ENCODE data around the gene PILRA.

- PRO-cap: no peak
Measured at GRCh38 chr7:100373090-100373746, at the start of gene PILRA. TSS of gene PILRA (plus strand) at chr7:100373487.

DNA sequence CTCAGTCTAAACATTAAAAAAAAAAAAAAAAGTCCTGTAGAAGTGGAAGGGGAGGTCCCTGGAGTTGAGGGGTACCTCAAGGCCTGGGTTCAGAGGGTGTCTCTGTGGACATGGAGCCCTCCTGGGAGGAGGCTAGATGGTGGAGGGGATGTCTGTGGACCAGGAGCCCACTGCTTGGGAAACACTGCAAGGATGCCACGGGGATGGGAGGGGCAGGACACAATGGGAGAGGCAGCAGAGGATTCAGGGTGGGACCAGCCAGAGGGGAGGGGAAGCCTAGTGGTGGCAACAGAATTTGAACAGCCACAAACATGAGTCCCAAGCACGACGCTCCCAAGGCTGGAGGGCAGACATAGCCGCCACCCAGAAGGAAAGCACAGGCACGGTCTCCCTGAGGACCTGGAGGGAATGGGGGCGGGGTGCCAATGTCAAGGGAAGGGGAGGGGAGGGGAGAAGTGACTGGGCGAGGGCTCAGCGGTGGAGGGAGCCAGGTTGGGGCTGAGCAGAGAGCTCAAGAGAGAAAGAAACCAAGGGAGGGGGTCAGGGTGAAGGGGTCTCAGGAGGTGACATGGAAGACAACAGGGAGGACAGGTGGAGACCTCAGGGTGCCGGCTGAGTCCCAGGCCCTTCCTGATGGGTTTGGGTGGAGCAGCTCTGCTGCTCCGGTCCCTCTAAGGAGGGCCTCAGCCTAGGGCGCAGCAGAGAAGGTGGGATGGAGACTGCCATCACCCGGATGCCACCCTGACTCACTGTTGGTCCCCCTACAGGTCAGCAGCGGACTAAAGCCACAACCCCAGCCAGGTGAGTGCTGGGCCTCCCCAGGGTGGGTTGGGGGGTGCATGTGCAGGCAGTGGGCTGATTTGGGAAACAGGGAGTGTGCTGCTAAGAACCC lies 24.1 kb downstream of the PILRA start:
- PRO-cap: no peak

DNA sequence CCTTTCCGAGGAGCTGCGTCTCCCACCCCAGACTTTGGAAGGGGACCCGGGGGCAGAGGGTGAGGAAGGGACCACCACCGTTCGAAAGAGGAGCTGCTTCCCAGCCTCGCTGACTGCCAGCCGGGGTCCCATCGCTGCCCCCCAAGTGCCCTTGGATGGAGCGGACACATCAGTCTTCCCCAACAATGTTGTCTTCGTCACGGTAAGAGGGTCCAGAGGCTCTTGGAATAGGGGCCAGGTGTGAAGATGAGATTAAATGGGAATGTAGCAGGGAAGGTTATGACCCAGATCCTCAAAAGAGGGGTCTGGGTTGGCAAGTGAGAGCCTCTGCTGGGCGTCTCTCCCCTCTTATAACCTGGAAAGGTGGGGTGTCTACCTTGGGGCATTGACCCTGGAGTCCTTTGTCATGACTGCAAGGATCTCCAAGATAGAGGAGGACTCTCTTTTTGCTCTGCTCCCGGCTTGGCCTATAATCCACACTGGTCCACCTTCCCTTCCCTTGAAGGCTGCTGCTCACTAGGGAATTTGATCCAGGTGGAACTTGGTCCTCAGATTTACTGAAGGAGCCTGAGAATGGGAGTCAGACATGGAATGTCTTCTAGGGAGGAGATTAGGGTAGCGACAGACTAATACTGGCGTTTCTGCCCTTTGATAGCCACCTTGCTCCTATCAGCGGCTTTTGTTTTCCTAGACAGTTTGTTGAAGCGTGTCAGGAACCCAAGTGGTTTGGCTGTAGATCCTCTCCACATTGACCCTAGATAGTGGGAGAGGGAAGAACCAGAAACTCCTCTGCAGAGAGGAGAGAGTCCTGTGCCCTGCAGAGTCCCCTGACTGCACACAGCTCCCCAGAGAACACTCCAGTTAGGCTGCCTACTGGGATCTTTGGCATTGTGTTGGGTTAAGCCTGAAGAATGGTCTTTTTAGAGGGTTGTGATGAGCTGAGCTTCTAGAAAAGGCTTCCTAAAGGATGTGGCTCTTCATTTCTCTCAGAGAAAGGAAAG lies 2.2 kb downstream of the MEPCE start:
- PRO-cap: no peak

- PRO-cap: no peak
Measured at GRCh38 chr7:100437141-100437474, 811 bp upstream of the PPP1R35 start.

GRCh38 chr7:100544382-100545460 lies 5.7 kb downstream of the AGFG2 start:
- PRO-cap: bidirectional peak, plus-strand start at chr7:100545179, minus-strand start at chr7:100545098

DNA sequence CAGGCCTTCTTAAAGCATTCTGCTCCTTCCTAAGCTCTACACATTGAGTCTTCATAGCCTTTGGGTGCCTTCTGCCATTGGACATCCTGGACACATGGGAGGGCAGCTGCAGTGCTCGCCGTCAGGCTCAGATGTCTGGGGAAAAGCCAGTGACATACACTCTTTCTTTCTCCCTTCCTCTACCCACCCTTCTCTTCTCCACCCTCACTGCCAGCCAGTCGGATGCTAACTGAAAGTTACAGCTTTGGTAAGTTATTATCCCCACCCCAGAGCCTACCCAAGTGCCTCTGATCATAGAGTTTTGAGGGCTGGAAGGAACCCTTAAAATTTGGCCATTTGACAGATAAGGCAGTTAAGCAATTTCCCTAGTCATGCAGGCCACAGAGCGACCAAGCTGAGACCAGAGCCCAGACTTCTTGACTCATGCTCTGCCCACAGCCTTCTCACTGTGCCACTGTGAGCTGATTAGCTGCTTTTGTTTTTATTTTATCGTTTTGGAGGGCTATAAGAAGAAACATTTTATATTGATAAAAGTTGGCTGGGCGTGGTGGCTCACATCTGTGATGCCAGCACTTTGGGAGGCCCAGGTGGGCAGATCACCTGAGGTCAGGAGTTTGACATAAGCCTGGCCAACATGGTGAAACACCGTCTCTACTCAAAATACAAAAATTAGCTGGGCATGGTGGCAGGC lies 17.2 kb downstream of the SAP25 start:
- PRO-cap: no peak

GRCh38 chr7:100563304-100563832 lies 10.3 kb downstream of the SAP25 start:
- PRO-cap: no peak

GRCh38 chr7:100565496-100565813 lies 8.2 kb downstream of the SAP25 start:
- PRO-cap: no peak

- PRO-cap: no peak
Measured at GRCh38 chr7:100580946-100581829, 4.7 kb downstream of the LRCH4 start.

DNA sequence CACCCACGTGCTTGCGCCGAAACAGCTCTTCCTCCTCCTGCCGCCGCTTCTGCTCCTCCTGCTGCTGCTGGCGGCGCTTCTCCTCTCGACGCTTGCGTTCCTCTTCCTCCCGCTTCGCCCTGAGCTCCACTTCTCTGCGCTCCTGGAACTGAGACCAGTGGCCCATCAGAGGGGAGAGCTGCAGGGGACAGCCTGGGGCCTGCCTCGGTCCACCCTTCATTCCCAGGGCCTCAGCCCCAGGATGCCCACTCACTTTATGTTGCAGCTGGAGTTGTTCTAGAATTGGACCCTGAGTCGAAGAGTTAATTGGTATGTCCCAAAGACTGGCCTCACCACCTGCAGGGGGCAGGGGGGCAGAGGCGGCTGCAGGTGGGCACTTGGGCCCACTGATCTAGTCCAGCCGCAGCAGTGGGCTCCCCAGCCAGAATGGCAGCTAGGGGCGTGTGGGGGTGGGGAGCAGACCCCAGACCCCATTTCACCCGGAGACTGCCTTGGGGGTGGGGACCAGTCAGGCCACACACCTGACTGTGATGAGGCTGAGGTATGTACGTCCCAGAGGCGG lies 9.8 kb downstream of the GNB2 start:
- PRO-cap: no peak

GRCh38 chr7:100685850-100686546 lies 8.1 kb downstream of the GIGYF1 start:
- PRO-cap: no peak

GRCh38 chr7:100705168-100705803 lies 635 bp upstream of the POP7 start:
- PRO-cap: unidirectional peak, plus-strand start at chr7:100705445

DNA sequence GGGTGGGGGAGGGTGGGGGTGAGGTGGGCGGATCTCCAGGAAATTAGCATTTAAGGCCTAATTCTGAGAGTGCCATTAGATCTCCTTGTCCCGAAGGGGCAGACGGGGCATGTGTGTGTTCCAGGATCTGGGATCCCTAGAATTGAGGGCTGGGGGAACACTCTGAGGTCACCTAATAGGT lies 9.4 kb upstream of the EPHB4 start:
- PRO-cap: no peak

DNA sequence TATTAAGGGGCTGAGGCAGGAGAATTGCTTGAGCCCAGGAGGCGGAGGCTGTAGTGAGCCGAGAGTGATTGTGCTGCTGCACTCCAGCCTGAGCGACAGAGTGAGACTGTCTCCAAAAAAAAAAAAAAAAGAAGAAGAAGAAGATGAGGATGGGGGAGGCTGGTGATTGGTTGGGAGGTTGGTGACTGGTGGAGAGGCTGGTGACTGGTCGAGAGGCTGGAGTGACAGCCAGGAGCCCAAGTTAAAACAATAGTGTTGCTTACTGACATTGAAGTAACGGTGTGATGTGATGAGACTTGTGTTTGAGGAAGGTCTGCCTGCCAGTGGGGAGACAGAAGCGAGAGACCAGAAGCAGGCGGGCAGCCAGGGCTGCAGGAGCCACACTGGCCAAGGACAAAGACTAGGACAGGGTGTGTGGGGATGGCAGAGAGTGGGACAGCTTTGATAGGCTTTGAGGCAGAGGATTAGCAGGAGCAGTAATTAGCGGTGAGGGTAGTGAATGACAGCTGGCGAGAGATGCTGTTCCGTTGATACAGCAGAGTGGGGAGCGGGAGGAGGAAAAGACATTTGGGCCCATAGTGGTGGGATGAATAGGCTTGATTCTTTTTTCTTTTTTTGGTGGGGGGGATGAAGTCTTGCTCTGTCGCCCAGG lies 4.9 kb downstream of the SRRT start:
- PRO-cap: no peak

DNA sequence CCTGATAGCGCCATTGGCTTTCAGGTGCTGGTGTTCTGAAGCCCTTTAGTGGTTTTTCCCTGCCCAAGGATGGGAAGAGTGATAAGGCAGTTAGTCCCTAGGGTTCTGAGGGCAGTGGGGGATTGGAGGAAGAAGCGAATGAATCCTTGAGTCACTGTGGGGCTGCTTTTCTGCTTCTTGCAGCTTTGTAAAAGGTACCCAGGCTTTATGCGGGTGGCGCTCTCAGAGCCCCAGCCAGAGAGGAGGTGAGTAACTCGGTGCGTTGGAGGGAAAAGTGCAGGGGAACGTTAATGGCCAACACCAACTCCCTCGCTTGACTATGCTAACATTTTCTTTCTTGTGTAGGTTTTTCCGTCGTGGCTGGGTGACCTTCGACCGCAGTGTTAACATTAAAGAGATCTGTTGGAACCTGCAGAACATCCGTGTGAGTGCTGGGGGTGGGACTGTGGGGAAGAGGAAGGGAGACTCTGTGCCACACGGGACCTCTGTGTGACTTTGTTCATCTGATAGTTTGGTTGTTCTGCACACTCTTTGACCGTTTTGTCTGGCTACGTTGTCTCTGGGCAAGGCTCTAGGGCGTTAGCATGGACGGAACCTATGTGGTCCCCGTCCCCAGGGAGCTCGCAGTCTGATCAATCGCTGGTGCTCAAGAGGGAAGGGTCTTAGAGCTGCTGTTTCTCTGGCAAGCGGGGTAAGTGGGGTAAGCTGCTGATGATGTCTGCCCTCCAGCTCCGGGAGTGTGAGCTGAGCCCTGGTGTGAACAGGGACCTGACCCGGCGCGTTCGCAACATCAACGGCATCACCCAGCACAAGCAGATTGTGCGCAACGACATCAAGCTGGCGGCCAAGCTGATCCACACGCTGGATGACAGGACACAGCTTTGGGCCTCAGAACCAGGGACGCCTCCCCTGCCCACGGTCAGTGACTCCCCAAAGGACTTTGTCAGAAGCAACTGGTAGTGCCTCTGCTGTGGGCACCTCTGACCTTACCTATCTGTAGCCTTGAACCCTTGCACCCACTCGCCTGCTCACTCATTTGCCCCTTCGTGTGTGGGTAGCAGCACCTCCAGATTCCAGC lies 3.7 kb downstream of the UFSP1 start:
- PRO-cap: no peak

DNA sequence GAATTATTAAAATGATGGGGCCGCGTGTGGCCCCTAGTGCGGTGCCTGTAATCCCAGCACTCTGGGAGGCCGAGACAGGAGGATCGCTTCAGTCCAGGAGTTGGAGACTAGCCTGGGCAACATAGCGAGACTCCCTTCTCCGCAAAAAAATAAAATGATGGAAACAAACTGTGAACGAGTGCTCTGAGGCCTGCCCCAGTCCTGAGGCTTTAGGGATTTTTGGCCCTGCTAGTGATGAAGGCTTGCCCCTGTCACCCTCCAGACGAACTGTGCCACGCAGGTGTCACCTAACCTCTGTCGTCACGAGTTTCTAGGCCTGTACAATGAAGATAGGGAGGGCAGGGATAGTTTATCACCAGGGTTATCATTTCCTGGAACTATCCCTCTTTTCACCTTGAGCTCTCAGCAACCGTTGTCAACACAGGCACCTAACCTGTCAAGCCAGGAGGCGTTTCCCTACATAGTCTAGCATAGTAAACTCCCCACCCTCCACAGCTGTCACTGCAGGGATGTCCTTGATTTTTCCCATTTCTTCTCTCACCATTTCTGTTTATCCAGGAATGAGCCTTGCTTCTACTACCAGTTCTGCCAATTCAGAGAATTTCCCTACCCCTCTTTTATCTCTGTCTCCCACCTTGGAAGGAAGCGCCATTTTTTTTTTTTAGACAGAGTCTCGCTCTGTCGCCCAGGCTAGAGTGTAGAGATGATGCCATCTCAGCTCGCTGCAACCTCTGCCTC lies 2.1 kb upstream of the ACHE start:
- PRO-cap: no peak

DNA sequence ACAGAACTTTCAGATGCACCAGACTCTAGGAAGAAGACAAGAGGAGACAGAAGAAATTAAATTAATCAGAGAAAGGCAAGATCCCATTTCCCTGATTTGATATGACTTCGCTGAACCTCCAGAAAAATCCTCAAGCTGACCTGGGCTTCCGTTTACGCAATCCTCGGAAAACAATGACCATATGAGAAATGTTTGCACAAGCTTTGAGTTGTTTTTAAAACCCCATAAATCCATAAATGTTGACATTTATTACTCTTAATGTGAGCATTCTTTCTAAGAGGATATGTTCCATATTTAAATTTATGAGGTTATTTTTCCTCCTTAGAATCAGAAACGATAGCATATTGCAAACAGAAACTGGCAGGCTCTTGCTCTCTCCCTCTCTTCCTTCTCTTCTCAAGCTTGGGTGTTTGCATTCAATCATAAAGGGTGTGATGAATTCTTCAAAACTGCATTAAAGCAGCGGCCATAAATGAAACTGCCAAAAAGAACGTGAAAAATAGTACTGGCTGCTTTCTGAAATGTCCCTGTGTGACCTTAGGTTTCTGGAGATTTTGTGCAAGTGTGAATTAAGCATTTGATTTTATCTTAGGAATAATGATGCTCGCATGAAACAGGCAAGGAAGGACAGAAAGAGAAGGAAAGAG lies 6.9 kb upstream of the MUC3A start:
- PRO-cap: no peak

- PRO-cap: no peak
Measured at GRCh38 chr7:100952550-100953499, 3.5 kb downstream of the MUC3A start.

GRCh38 chr7:100965577-100966868 lies 3.3 kb upstream of the MUC12 start:
- PRO-cap: no peak

DNA sequence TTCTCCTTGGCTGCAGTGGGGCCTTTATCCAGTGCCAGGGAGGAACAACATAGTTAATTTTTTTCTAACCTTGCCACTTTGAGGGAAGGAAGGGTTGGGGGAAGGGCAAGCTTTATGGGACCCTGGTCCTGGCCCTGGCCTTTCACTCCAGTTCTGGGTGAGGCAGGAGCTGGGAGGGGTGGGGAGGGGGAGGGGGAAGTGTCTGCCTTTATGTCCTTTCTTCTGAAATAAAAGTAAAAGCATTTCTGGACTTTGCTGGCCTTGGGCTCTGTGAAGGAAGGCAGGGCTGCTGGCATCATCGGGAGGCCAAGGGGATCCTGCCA lies 4.4 kb downstream of the VGF start:
- PRO-cap: no peak

Data from fallopian tube (tissue), 1 donor.